ENCODE data around the gene NPFFR1.

DNA sequence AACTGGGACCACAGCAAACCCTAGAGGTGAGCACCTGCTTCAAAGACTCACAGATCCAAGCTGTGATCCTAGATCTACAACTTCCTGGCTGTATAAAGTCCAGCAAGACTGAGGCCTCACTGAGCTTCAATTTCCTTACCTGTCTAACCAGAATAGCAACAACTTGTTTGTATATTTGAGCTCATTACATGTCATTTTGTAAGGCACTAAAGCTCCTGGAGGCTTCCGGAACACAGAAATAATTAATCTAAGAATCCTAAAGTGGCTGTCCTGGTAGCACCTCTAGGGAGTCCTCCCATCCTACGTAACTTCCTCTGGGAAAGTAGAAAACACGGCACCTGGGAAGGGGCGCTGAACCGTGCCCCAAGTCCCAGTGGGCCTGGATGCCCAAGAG is 1.0 kb upstream of the HK1 start:
- CAGE, long polyA plus RNA: no peak
- RRBS: no CpG with 5 or more reads among the region's 5 CpGs

DNA sequence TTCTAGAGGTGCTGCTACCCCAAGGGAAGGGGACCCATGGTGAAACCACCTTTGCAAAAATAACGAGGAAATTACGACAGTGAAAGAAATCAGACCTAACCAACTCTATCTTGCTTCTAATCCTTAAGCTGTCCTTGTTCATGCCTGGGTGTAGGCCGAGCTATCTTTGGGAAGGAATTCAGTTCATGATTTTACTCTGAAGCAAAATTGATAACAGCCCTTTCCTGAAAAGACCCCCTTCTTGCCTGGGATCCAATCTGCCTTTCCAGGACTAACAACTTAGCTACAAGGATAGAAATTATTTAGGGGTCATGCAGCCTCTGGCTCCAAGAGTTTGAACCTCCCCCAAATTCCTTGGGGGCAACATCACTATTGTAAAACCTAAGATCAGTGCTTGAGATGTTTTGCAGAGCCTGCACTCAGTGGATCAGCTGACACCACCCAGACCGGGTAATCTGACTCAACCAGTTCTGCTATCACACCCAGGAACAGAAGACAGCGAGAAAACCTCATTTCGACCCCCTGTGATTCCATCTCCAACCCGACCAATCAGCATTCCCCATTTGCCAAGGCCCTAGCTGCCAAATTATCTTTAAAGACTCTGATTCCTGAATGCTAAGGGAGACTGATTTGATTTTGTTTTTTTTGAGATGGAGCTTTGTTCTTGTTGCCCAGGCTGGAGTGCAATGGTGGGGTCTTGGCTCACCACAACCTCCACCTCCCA is 5.4 kb downstream of the TACR2 start:
- CAGE, long polyA plus RNA: no peak
- RRBS: no CpG with 5 or more reads among the region's 7 CpGs

GRCh38 chr10:69415070-69415433 is 1.7 kb downstream of the TACR2 start:
- CAGE, long polyA plus RNA: no peak
- RRBS: no CpG with 5 or more reads among the region's 12 CpGs

- CAGE, long polyA plus RNA: no peak
- RRBS: no CpG with 5 or more reads among the region's 5 CpGs
Measured at GRCh38 chr10:69446549-69447119, 4.6 kb upstream of the TSPAN15 start.

DNA sequence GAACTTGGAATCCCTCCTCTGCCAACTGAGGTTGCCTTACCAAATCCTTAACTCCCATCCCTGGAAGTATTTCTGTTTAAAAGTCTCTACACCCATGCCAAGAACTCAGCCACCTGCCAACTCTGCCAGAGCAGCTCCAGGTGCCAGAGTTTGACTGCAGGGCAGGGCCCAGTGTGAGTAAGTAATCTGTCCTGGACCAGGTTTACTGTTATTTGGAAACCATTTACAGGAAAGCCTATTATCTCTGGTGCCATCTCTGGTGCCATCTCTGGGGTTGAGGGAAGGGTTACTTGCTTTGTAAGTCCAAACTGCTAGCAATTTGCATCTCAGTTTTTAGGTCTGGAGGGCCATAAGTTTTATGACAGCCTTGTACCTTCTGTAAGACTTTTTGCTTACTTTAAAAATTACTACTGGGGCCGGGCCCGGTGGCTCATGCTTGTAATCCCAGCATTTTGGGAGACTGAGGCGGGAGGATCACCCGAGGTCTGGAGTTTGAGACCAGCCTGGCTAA is 2.6 kb downstream of the TSPAN15 start:
- CAGE, long polyA plus RNA: no peak
- RRBS: no CpG with 5 or more reads among the region's 4 CpGs

DNA sequence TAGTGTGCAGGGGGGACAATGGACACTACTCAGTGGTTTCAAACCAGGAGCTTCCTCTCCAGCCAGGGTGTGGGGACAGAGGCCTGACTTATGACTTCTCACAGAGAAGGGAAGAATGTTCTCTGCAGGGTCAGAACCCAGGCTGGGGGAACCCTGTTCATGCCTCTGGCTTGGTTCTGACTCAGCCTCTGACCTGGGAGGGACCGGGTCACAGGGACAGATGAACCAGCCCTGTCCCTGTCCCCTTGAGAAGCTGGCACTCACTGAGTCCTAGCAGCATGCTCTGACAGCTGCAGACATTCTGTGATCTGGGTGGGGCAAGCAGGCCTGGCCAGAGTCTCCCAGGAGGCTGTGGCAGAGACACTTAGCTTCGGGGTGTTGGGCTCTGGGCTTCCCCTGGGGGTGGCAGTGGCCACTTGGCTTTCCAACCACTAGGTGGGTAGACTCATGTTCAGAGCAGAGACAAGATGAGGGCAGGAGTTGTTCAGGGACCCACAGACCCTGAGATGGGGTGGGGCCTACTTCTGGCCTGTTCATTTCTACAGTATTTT is 13.6 kb downstream of the TSPAN15 start:
- CAGE, long polyA plus RNA: no peak
- RRBS: no CpG with 5 or more reads among the region's 2 CpGs

- CAGE, long polyA plus RNA: no peak
- RRBS: no CpG with 5 or more reads among the region's 3 CpGs
Measured at GRCh38 chr10:69538487-69539161, 34.6 kb downstream of the NEUROG3 start.

- CAGE, long polyA plus RNA: no peak
- RRBS: no CpG with 5 or more reads among the region's 9 CpGs
Measured at GRCh38 chr10:69646246-69646731, 16.2 kb downstream of the FAM241B start.

GRCh38 chr10:70054883-70055402 is 2.3 kb downstream of the MACROH2A2 start:
- CAGE, long polyA plus RNA: no peak
- RRBS: no CpG with 5 or more reads among the region's 4 CpGs

DNA sequence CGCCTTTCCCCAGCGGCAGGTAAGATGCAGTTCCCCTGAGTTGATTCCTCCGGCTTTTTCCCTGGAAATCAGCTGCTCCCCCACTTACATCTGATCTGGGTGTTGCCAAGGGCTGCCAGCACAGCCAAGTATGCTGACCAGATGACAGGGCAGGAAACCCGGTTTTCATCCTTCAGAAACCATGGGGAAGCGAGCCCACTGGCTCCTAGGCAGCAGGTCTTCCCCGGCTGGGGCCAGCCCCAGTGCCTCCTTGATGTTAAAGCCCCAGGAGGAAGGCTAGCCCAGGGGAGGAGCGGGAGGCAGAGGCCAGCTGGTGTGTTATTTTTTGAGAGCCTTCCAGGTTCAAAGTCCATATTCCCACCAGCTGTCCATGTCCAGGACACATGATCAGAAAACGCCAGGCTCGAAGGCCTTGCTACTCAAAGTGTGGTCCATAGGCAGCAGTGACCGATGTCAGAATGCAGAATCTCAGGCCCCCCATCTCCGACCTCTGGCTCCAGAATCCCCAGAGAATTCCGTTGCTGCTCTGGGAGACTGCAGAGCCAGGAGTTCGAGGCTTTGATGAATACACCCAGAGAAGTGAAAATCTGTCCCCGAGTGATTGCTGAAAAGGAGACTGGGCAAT is 23.3 kb downstream of the AIFM2 start:
- CAGE, long polyA plus RNA: no peak
- RRBS: 76% methylated on average over 3 of the region's 14 CpGs

DNA sequence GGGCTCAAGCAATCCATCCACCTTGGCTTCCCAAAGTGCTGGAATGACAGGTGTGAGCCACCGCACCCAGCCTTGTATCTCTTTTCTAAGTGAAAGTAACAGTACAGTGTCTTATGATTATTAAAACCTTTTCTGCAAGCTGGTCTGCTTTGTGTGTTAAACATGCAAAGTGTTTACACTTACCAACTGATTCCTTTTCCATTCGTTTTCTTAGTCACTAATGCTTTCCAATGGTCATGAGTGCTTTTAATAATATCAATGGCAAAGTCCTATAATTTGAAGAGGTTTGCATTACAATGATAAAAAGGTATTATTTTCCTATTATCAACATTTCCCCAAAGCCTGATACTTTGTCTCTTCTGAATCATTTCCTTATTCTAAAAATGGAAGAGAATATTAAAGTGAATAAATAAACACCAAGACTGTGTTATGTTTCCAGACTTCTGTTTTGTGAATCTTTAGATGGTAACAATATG is 24.2 kb downstream of the PPA1 start:
- CAGE, long polyA plus RNA: no peak
- RRBS: no CpG with 5 or more reads among the region's 2 CpGs

DNA sequence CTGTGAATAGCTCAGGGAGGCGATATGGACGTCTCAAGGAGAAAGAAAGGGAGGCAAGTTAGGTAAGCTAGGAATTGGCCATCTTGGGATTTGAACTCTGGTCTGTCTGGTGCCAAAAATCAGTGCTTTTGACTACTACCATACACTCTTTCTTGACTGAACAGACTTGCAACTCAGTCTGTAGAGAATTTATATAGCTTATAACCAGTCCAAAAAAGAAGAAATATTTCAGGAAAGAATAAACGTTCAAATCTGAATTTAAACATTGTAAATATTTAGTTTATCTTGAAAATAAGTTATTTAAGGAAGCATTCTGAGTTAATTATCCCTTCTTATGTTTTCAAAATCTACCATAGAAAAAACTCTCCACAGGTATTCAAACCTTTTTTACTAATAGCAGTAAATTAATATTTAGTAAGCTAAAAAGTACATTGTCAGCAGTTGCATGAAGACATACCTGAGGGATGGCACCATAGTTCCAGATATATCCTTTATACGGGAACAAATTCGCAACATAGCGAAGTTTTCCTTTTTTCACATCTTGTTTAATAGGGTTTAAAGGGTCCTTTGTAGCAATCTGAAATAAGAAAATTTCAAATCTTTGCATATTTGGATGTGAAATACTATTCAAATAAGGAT is 15.8 kb downstream of the PPA1 start:
- CAGE, long polyA plus RNA: no peak
- RRBS: no CpG with 5 or more reads among the region's 6 CpGs

DNA sequence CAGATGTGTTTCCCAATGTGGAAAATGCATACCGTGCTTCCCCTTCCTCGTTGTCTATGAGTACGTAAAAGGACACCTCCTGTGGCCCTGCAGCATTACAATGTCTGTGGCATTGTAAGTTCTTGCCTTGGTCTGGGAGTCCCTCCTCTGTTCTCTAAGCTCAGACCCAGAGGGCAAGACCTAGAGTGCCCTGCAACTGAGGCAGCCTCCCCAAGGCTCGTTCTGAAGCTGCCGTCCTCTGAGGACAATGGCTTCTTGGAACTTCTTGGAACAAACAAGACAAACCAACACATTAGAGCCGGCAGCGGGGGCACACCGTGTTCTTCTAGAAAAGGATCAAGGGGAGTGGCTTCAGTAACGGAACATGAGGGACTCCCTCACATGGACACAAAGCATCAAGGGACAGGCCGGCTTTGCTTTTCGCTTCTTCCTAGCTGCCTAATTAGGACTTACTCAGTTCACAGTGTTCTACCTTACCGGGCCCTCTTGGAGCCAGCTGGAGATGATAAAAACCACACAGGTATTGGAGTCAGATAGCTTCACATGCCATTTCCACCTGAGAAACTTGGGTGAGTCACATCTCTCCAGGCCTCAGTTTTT is 20.9 kb upstream of the PPA1 start:
- CAGE, long polyA plus RNA: no peak
- RRBS: no CpG with 5 or more reads among the region's 12 CpGs

- CAGE, long polyA plus RNA: no peak
- RRBS: 46% methylated on average over 19 of the region's 44 CpGs
Measured at GRCh38 chr10:70283631-70284036, at the start of gene NPFFR1. Gene NPFFR1, minus strand, starts transcription at chr10:70284004.

DNA sequence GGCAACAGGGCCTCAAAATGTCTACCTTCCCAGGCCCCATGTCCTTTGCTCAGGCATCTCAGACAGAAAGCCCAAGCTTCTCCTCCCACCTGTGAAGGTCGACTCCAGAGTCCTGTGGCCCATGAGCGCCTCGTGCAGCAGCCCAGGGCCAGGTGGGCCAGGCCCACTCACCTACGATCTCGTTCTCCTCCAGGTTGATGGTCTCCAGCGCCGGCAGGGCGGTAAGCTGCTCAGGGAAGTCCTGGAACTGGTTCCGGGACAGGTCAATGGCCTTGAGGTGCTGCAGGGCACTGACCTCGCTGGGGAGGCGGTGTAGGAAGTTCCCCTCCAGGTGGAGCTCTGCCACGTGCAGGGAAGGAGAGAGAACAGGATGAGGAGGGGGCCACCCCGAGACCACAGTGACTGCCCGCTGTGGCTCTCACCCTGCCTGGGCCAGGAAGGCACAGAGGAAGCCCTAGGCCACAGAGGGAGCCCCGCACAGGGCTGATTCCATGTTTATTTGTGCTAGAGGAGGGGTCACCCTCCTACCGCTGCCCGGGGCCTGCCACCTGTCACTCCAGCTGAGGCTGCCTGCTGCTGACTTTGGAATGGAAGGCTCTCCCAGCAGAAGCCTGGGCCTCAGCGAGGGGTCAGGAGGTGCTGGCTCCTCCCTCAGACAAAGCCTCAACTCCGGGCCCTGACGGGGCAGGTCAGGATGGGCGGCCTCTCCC is 40.0 kb upstream of the NPFFR1 start:
- CAGE, long polyA plus RNA: no peak
- RRBS: no CpG with 5 or more reads among the region's 21 CpGs

- CAGE, long polyA plus RNA: no peak
- RRBS: no CpG with 5 or more reads among the region's 9 CpGs
Measured at GRCh38 chr10:70378012-70378641, 4.3 kb downstream of the LRRC20 start.

DNA sequence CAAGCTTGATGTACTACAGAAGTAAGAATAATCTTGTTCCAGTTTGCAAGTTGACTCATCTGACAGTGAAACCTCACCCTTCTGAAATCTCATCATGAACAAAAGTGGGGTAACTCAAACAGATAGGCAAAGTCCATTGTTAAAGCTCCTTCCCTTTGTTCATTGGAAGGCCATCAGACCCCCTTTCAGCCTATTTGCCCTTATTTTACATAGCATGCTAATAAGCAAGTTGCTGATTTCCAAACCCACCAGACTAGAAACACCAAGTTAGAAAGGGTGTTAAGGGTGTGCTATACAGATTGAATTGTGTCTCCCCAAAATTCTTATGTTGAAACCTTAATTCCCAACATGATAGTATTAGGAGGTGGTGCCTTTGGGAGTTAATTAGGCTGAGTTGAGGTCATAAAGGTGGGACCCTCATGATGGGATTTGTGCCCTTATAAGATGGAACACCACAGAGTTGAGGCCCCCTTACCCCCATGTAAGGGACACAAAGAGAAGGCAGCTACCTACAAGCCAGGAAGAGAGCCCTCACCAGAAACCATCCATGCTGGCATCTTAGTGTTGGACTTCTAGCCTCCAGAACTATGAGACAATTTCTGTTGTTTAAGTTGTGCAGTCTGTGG is 13.9 kb downstream of the EIF4EBP2 start:
- CAGE, long polyA plus RNA: no peak

- CAGE, long polyA plus RNA: no peak
- RRBS: no CpG with 5 or more reads among the region's 5 CpGs
Measured at GRCh38 chr10:70424716-70426065, 16.3 kb downstream of the NODAL start.

DNA sequence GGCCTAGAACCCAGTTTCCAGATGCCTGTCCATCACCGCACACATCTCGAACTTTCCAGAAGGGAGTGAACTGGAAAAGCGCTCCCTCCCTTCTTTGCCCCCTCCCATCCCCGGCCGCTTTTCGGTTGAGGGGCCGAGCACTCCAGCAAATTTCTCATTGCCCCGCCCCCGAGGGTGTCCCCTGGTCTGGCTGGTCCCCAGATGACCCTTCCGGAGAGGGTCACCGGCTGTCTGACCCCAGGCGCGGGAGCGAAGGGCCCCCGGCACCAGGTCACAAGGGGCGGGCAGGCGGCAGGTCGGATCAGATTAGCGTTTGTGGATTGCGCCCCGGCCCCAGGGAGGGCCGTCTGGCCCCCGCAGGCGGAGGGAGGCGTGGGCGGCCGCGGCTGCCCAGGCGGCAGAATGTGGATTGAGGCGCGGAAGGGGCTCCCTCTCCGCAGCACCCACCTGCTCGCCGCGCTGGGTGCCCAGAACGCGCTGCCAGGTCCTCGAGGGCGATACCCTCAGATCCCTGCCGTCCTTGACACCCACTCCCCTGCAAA is 1.2 kb downstream of the NODAL start:
- CAGE, long polyA plus RNA: no peak
- RRBS: 26% methylated on average over 16 of the region's 40 CpGs

DNA sequence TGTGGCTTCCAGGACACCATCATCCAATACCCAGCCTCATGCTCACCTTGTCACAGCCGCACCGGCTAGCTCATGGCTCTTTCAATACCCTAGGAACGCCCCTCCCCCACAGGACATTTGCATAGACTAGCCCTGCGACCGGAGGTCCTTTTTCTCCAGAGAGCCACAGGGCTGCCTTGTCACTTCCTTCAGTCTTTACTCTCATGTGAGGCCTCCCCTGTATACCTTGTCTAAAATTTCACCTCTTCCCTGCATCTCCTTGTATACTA is 15.4 kb downstream of the PALD1 start:
- CAGE, long polyA plus RNA: no peak
- RRBS: 60% methylated on average over 4 of the region's 5 CpGs